ENCODE measurements around a stretch of chr16.

DNA sequence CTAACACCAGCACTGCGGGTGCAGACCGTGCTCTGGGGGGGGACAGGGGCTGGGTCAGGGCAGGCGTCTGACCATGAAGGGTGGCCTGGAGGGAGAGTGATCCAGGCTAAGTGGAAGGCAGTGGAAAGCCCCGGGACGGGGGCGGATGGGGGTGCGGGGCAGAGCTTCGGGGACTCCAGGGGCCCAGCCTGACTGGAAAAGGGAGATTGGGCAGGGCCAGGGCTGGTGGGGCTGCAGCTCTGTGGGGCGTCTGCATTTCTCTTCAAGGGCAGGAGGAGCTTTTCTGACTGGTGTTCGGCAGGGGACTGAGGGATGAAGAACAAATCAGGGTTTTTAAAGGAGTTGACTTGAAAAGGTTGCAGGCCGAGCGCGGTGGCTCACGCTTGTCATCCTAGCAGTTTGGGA, 42.2 kb downstream of the SLC7A5 start:
- PRO-cap, 2 experiments: no peak in any of the 2 experiments
- RAMPAGE, long total RNA, 5 experiments: no peak in any of the 5 experiments

- PRO-cap, 2 experiments: no peak in any of the 2 experiments
- RAMPAGE, long total RNA, 5 experiments: no peak in any of the 5 experiments
These were observed 23.2 kb downstream of the SLC7A5 start for GRCh38 chr16:87845796-87846872.

DNA sequence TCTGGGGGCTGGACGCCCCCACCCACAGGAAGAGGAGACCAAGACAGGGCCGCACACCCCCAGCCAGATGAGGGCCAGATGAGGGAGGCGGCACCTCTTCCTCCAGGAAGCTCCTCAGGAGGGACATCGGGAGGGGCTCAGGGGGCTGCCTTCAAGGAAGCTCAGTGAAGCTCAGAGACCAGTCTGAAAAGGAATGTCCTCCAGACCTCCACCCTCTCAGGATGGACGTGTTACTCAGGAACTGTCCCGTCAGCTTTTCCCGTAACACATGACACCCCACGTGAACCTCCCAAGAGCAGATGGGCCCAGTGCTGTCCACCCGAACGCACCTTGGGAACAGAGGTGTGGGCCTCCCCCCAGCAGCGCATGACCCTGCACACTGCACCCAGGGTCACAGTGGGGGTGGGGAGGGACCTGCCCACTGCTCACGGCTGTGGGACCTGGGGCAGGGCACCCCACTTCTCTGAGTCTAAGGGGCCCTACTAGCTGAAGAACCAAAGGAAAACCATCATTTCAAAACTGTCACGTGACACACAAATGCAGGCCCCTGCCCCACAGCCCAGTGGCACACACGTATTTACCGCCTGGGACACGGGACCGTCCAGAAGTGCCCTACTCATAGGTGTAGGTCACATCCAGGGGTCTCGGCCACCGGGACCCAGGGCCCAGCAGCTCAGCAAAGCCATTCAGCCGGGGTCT, 21.8 kb downstream of the SLC7A5 start:
- PRO-cap, 2 experiments: no peak in any of the 2 experiments
- RAMPAGE, long total RNA, 5 experiments: no peak in any of the 5 experiments

GRCh38 chr16:87850512-87851242, 18.6 kb downstream of the SLC7A5 start:
- PRO-cap, 2 experiments: no peak in any of the 2 experiments
- RAMPAGE, long total RNA, 5 experiments: no peak in any of the 5 experiments

DNA sequence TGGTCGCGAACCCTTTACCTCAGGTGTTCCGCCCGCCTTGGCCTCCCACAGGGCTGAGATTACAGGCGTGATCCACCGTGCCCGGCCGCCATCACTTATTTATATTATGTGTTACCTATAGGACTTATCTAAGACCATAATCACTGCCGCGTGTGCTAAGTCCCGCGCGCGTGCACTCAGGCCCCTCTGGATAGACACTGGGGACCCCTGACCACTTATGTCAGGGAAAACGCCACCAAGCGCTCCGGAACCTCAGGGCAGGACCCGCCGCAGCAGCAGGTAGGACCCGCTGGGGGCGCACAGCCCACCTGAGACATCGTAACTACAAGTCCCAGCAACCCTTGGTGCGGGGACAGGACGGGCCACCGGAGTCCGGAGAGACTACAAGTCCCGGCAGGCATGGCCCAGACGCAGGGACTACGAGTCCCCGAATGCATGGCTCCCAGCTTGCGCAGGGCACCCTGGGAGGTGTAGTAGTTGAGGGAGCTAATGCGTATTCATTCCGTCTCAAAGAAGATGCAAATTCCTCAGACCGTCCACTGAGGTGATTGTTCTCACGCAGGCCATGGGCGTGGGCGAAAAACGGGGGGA, 490 bp upstream of the BANP start:
- PRO-cap, 2 experiments: peak in 2 of 2 experiments; most common plus-strand start position 355 of the sequence (in 1); most common minus-strand start position 266 of the sequence (in 1)
- RAMPAGE, long total RNA, 5 experiments: no peak in any of the 5 experiments

- PRO-cap, 2 experiments: no peak in any of the 2 experiments
- RAMPAGE, long total RNA, 5 experiments: no peak in any of the 5 experiments
These were observed 75.5 kb downstream of the BANP start for GRCh38 chr16:88026708-88027168.

DNA sequence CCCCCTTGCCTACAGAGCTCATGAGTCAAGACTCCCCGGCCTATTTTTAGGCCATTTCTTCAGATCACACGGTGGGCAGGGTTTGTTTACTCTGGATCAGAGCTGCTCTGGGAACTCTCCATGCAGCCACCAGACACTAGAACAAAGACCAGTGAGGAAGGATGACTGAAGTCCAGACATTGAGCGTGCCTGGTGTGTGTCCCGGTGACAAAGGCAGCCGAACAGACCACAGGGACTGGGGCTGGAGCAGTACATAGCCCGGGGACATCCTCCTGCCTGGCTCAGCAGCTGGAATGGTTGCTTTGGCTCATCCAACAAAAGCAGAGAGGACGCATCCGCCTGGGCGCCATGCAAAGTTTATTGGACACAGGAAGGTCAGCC, 137.1 kb upstream of the ZNF469 start:
- PRO-cap, 2 experiments: no peak in any of the 2 experiments
- RAMPAGE, long total RNA, 5 experiments: no peak in any of the 5 experiments

GRCh38 chr16:88298188-88298660, 84.5 kb upstream of the ZNF469 start:
- PRO-cap, 2 experiments: no peak in any of the 2 experiments
- RAMPAGE, long total RNA, 5 experiments: no peak in any of the 5 experiments

DNA sequence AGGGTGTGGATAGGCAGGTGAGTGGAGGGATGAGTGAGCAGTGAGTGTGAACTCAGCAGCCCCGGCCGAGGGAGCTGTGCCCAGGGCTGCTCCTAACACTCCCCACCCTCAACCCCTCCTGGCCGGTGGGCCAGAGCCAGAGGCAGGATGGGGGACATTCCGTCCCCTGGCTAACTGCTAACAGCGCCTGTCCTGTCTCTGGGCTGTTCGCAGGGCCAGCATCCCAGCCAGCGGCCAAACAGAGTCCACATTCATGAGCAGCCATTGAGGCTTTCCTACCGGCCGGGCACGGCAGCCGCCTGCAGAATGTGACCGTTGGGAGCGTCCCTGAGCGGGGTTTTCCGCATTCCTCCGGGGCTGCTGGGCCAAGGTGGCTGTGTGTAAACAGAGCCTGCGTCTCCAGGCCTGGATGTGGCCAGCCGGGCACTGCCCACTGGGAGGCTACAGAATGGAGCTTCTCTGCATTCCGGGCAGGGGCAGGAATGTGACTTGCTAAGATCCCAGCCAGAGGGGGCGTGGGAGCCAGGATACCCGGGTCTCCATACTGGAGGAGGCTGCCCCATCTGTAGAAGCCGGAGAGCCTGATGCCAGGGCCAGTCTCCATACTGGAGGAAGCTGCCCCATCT, 5.5 kb downstream of the ZNF469 start:
- PRO-cap, 2 experiments: peak in 1 of 2 experiments; most common plus-strand start position 354 of the sequence (in 1); most common minus-strand start position 314 of the sequence (in 1)
- RAMPAGE, long total RNA, 5 experiments: no peak in any of the 5 experiments

DNA sequence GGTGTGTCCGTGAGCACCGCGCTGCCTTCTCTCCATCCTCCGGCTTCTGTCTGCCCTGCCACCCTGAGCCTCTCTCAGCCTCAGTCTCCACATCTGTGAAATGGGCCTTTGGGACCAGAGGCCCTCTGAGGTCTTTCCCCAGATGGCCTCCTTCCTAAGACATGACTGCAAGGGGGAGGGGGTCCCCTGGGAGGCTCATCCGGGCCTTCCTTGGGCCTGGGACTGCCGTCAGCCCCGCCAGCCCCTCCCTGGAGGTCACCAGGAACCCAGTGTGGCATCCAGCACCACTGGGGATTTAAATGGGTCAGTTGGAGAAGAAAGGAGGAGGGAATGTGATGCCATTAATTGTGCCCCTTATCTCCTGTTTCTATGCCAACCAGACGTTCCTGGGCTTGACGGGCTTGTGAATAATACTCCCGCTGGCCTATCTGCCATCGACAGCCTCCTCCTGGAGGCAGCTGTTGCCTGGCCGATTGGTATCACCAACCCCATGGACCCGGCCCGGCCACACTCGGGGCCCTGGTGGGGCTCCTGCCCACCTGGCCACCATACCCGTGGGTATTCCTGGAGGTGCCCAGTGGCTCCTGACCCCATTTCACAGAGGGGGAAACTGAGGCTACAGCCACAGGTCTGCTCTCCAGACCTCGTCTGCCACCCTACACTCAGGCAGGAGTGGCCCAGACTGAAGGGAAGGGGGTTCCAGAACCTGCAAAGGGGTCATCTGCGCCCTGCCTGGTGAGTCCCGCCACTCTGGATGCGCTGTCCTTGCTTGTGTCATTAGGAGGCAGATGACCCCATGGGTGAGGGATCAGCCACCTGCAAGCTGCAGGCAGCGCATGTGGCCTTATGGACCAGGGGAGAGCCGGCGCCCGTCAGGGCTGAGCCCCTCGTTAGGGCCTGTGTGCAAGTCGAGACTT, 5.3 kb downstream of the ZFPM1 start:
- PRO-cap, 2 experiments: no peak in any of the 2 experiments
- RAMPAGE, long total RNA, 5 experiments: no peak in any of the 5 experiments

DNA sequence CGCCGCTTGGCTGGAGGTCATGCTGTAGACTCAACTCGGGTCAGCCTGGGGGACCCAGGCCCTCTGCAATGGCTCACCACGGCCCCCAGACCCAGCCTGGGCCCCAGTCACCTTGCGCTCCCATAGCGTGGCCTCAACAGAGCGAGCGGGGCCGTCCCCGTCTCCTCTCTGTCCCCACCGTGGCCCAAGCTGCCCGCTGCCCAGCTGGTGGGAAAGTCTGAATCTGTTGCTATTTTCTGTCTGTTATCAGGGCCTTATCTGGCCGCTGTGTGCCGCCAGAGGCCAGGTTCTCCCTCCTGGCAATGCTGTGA, 26.3 kb downstream of the ZFPM1 start:
- PRO-cap, 2 experiments: no peak in any of the 2 experiments
- RAMPAGE, long total RNA, 5 experiments: no peak in any of the 5 experiments

DNA sequence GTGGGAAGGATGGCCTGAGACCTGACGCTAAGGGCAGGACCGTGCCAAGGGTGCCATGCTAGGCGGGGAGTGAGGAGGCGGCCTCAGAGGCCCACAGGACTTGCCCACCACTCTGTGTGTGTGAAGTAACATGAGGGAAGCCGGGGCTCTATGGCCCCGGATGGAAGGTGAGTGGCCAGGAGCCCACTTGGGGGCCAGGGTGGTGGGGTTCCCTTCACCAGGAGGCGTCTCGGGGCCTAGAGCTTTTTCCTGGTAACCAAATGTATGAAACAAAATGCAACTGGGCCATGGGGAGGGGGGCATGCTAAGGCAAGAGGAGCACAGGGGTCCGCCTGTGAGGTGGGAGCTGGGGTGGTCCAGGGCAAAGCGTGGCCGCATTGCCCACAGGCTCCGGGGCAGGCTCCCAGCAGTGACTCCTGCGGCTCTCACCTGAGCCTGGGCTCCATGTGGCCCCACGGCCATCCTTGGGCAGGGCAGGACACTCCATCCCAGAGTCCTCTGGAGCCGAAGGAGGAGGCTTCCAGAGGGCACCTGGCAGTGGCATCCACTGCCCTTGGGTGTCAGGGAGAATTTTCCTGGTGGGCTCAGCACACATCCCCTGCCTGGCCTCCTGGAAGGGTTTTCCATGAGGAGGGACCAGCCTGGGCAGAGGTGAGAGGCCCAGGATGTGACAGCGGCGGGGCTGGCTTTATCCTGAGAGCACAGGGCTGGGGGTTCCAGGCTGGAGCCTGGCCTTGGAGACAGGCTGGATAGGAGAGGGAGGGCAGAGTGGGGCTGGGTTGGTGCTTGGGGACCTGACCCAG, 42.7 kb downstream of the ZFPM1 start:
- PRO-cap, 2 experiments: no peak in any of the 2 experiments
- RAMPAGE, long total RNA, 5 experiments: no peak in any of the 5 experiments

GRCh38 chr16:88500319-88500886, 47.3 kb downstream of the ZFPM1 start:
- PRO-cap, 2 experiments: no peak in any of the 2 experiments
- RAMPAGE, long total RNA, 5 experiments: no peak in any of the 5 experiments

DNA sequence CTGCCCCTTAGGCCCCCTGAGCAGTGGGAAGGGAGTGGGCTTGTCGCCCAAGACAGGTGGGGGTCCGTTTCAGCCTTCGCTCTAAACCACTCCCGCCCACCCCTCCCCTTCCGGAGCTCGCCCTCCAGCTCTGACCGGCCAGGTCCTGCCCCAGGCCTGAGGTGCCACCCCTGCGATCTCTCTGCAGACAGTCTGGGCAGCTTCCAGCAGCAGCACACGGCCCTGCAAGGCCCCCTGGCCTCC, 37.3 kb upstream of the ZC3H18 start:
- PRO-cap, 2 experiments: no peak in any of the 2 experiments
- RAMPAGE, long total RNA, 5 experiments: no peak in any of the 5 experiments

- PRO-cap, 2 experiments: no peak in any of the 2 experiments
- RAMPAGE, long total RNA, 5 experiments: no peak in any of the 5 experiments
These were observed 2.2 kb downstream of the IL17C start for GRCh38 chr16:88640368-88641097.

DNA sequence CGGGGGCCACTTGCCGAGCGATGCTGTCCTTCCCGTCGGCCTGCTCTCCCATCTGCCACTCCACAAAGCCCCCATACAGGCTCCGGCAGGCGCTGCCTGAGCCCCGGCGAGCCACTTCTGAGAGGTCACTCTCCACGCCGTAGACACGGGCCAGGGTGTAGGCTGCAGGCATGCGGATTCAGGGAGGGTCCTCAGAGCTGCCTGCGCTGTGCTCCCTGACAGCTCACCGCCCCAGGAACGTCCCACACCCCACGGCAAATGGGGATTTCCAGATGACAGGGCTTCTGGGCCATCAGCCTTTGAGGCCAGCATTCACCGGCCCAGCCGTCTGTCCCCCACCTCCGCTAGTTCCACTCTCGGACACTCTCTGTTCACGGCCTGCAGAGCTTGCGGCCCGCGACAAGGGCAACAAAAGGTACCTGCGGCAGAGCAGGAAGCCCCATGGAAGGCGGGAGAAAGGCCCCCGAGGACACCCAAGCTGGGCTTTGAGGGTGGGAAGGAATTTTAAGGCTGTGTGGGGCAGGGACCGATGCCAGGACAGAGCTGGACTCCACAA, 5.4 kb upstream of the CYBA start:
- PRO-cap, 2 experiments: no peak in any of the 2 experiments
- RAMPAGE, long total RNA, 5 experiments: no peak in any of the 5 experiments

DNA sequence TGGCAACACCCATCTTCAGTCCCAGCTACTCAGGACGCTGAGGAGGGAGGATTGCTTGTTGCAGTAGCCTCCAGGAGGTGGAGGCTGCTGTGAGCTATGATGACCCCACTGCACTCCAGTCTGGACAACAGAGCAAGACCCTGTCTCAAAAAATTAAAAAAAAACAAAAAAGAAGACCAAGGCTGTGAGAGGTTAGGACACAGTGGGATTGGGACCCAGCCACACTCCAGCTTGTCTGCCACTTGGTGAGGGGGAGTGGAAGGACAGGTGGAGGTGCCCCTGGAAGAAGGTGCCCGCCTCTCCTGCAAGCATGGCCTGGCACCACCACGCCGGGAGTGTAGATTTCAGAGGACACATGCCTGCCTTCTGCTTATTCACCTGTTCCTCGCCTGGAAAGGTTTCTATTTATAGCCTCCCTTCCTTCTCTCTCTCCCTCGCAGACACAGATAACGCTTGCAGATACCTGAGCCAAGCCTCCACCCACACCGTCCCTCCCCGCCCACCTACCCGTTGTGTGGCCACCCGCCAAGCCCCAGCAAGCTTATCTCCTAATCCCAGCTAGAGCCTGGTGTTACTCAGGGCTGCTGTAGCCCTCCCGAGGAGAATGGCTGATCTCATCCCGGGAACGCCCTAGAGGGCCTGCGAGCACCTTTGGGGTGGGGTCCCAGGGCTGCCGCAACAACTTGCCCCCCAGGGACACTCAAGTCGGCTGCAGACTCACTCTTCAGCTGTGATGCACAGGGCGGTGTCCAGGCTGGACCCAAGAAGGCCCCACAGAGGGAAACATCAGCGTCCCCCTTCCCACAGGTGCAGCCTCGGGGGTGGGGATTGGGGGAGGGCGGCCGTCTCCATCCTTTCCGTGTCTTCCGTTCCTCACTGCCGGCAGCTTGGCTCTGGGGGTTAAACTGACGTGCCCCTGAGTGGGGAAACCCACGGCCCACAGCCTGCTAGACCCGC, 1.7 kb upstream of the SNAI3 start:
- PRO-cap, 2 experiments: no peak in any of the 2 experiments
- RAMPAGE, long total RNA, 5 experiments: no peak in any of the 5 experiments

DNA sequence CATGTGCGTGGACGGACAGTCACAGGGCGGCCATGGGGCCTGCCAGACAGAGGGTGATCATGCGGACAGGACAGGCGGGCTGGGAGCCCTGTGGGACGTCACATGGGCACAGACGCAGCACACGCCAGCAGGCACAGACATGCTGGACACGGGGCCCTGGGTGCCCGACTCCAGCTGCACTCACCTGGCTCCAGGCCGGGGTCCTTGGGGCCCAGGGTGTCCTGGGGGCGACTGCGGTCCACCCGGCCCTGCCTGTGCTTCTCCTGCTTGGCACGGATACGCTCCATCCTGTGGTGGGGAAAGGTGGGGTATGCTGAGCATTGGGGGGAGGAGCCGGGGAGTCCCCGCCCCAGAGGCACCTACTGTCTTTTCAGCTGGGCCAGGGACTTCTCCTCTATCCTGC, 18.9 kb downstream of the CTU2 start:
- PRO-cap, 2 experiments: no peak in any of the 2 experiments
- RAMPAGE, long total RNA, 5 experiments: no peak in any of the 5 experiments

- PRO-cap, 2 experiments: no peak in any of the 2 experiments
- RAMPAGE, long total RNA, 5 experiments: no peak in any of the 5 experiments
These were observed 3.9 kb downstream of the PIEZO1 start for GRCh38 chr16:88780959-88781624.

- PRO-cap, 2 experiments: no peak in any of the 2 experiments
- RAMPAGE, long total RNA, 5 experiments: no peak in any of the 5 experiments
These were observed 3.7 kb downstream of the APRT start for GRCh38 chr16:88808139-88808412.